Metanephros (tissue), 2 donors: ENCODE results near the genes DBI and EPB41L5.

DNA sequence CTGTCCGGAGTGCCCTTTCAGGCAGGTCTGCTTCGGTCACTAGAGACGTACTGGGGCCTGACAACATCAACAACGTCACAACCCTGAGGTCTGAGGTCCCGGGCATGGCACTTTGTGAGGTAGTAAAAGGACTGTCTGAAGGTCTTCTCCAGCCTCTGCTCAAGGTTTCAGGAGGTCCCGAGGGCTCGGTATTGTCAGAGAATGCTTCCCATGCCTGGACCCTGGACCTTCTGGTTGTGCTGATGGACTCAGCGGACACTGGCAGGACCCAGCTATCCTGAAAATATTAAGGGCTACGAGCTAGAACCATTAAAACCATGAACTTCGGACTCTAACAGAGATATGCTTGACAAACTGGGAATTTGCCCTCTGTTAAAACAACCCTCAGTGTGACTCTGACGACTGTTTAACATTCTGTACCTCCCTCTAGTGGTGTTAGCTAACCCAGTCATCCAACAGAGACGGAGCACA, 96.6 kb downstream of the CCDC93 start:
- RAMPAGE, long total RNA, result no peak

GRCh38 chr2:118014347-118014835, 521 bp upstream of the CCDC93 start:
- RAMPAGE, long total RNA, result no peak

DNA sequence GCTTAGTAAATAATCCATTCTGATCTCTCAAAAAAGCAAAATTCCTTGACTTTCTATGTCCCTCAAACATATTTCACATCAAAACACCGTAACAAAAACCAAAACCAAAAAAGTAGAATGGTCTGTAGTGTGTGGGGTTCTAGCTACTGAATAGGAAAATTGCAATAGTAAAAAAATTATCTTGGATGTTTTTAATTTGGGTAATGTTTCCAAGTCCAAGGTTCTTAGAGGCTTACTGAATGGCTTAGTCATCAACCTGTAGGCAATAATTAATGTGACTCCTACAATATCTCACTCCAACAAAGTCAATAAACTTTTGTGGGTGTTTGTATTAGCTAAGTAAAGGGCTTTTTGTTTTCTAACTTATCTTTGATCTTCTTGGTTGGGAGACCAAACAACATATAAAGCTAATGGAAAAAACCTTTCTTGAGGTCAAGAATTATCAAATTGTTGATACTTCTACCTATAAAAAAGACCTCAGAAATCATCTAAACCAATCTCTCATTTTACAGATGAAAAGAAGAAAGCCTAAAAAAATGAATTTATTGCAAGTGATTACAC, 2.6 kb upstream of the INSIG2 start:
- RAMPAGE, long total RNA, result no peak

GRCh38 chr2:118177184-118177714, 89.0 kb downstream of the INSIG2 start:
- RAMPAGE, long total RNA, result no peak

DNA sequence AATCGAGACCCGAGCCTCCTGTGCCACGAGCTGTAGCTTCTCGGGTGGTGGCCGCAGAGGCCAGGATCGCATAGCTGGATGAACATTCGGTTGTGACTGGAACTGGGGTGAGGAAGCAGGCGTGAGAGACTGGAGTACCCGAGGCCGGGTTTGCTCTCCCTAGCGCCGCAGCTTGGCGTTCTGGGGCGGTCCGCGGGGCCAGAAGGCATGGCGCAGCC, 1.5 kb downstream of the EN1 start:
- RAMPAGE, long total RNA, result no peak

DNA sequence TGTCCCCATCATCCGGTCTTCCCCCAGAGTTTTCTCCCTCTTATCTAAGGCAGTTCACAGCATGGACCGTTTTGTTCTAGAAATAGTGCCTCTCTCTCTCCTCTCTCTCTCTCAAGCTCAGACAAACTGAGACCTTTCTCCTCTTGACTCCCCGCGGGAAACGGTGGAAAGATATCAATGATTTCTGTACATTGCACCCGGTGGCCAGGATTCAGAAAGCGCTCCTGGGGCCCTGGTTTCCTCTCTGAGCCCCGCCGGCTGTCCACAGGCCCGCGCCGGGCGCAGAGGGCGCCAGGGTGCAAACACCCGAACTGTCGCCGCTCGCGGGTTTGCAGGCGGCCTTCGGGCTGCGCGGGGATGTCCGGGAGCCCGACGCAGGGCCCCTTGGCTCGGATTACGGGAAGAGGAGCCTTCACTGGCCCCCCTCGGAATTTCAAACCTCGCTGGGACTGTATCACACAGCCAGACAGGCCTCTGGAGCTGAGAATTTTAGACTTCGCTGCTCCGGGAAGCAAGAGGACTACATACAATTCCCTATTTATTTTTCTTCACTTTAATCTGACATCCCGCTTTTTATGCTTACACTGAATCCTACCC, 5.2 kb upstream of the EN1 start:
- RAMPAGE, long total RNA, result no peak

DNA sequence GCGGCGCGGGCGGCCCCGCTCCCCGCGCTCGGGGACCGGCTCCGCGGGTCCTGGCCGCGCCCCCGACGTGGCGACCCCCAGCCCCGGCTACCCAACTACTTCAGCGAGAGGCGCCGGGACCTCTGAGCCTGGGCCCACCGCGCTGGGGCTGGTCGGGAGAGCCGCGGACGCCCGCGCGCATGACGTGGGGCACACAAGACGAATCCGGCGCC, 267 bp downstream of the C1QL2 start:
- RAMPAGE, long total RNA, result no peak

DNA sequence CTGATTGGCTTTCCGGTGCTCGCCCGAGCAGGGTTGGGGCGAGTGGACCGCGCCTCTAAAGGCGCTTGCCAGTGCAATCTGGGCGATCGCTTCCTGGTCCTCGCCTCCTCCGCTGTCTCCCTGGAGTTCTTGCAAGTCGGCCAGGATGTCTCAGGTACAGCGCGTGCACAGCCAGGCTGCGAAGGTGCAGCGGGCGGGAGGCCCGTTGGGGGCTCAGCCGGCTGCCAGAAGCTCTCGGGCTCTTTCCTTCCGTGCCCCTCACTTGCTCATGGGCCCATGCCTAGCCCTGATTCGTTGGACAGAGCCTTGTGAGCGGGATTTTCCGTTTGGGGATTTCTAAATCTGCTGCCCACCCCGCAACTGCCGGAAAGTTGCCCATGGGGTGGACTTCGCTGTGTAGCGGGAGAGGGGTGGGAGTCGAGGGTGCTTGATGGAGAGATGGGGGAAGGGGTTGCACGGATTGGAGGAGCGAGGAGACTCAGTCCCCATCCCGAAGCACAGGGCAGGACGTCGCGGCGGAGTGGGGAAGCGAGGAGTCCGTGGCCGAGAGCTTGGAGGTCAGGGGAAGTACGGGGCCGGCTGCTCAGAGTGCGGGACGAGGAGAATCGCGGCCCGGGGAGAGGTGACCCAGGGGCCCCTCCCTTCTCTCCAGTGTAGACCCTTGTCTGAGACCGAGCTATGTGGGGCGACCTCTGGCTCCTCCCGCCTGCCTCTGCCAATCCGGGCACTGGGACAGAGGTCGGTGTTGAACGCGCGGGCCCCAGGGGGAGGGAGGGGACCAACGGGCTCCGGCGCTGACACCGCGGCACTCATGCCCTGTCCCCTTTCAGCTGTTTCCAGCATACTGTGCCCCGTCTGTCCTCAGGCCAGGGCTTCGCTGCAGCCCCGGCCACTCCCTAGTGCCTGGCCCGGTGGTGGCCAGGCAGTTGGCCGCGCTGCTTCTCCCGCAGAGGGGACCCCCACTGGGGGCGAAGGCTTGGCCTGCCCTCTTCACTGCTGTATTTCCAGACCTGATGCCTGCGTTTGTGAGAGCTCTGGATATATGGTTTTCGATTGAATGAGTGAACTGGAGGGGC, at the start of gene DBI:
TSS of gene DBI (plus strand) at position 71 of the 1,076 bp plus-strand sequence.
- RAMPAGE, long total RNA, result start-site peak on the plus strand centred at position 73 of the sequence, 102 bp wide, 13,083 and 698 reads in 2 replicates

DNA sequence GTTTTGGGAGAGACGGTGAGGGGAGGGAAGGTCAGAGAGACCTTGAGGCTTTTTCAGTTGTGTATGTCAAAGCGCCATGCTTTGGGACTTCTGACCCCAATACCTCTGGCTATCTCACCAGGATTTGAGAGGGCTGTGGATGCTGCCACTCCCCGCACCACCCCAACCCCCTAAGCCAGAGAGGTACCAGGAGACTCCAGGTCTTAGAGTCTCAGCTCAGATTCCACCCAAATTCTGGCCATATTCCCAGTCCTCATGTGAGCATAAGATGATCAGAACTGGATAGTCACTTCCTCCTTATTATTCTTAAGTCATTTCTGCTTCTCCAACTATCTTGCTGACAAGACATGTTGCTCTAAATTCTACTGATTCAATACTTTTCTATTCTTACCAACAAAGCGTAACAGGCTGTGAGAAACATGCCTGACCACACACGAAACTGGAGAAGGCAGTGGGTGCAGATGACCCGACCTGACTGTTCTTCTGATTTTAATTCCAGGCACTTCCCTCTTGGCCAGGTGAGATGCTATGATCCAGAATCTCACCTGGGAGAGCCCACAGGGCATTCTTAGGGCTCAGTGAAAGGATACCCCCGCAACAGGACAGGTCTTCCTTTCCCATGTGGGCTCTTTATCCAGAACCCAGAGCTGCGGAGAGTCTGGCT, 2.1 kb upstream of the TMEM37 start:
- RAMPAGE, long total RNA, result no peak

GRCh38 chr2:119480739-119481200, 43.5 kb downstream of the SCTR start:
- RAMPAGE, long total RNA, result no peak

DNA sequence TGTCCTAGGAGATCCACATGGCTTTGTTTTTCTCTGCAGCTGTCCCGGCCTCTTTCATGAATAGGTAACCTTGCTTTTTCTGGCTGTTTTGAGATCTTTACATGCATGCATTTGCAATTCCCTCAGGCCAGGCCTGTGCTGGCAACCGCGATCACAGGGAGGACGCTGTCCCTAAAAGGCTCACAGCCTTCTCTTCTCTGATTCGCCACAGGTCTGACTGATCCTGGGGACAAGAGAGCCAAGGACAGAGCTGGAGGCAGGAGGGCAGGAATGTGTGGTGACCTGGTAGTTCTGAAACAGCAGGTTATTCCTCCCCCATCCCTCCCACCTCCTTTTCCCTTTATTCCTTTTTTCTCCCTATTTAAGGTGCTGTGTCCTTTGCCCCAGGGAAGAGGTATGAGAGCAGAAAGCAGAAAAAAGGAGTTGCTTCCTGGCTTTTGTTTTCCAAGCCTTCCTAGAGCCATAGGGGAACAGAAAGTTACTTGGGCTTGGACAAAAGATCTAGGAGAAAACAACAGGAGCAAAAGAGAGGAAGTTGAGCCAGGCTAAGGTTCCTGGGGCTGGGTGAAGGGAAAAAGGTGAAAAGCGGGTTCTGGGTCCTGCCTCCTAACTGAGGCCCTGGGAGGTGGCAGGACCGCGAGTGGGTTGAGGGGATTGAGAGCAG, 21.9 kb downstream of the TMEM177 start:
- RAMPAGE, long total RNA, result no peak

GRCh38 chr2:120012529-120013616, at the start of gene EPB41L5:
Gene EPB41L5, plus strand, starts transcription at chr2:120013077.
- RAMPAGE, long total RNA, result no peak

DNA sequence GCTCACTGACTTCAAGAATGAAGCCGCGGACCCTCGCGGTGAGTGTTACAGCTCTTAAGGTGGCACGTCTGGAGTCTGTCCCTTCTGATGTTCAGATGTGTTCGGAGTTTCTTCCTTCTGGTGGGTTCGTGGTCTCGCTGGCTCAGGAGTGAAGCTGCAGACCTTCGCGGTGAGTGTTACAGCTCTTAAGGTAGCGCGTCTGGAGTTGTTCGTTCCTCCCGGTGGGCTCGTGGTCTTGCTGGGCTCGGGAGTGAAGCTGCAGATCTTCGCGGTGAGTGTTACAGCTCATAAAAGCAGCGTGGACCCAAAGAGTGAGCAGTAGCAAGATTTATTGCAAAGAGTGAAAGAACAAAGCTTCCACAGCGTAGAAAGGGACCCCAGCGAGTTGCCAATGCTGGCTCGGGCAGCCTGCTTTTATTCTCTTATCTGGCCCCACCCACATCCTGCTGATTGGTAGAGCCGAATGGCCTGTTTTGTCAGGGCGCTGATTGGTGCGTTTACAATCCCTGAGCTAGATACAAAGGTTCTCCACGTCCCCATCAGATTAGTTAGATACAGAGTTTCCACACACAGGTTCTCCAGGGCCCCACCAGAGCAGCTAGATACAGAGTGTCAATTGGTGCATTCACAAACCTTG, 6.3 kb downstream of the RALB start:
- RAMPAGE, long total RNA, result no peak

GRCh38 chr2:120395641-120396286, 49.8 kb downstream of the INHBB start:
- RAMPAGE, long total RNA, result no peak

- RAMPAGE, long total RNA, result no peak
Measured at GRCh38 chr2:120576777-120577309, 158.8 kb upstream of the GLI2 start.

DNA sequence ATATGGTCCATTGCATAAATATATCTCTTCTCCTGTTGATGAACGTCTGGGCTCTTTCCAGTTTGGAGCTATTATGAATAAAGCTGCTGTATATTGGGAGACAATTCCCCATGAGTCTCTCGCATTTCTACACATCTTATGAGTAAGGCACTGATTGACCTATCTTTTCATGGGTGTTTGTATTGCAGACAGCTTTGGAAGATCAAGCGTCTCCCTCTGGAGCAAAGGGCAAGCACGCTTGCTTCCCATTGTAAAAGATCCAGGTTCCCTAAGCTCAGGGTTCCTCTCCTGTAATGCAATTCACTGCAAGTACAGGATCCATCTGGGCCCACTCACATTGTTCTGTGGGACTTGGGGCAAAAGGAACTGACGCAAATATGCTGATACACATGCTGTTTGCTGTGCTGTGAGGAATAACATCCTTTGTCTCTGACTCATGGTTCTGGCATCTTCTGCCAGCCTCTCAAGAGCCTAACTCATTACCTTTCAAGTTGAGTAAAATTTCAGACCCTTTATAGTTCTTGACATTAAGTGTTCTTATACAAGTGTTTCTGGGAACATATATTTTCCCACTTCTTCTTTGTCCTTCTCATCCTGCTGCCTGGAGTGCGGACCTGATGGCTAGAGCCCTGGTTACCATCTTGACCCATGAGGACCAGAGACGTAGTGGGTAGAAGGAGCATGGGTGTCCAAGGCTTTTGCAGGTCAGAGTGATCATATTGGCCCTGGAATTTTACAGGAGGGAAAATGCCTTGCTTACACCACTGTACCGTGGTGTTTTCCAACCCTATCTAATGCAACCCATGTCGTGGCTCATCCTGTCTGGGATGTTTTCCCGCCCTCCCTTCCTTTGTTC, 145.8 kb upstream of the GLI2 start:
- RAMPAGE, long total RNA, result no peak

GRCh38 chr2:121015606-121016768, 269.0 kb downstream of the TFCP2L1 start:
- RAMPAGE, long total RNA, result no peak

DNA sequence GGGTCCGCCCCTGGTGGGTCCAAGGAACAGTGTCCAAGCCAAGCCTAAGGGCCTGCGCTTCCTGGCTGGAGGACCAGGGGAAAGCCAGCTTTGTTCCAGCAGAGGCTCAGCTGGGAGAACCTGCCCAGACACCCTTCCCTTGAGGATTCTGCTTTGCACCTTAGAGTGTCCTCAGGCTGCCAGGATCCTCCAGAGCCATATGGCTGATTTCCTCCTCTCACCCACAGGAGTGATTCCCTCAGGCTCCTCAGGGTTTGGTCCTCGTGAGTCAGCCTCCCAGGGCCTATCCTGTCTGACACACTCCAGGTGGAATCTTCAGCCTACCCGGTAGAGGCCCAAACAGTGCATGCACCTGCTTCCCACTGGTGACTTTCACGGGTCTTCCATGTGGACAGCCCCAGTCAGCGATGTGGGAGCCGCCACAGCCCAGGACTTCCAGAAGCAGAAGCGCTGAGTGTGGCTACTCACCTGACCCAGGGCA, 73.3 kb downstream of the TFCP2L1 start:
- RAMPAGE, long total RNA, result no peak

- RAMPAGE, long total RNA, result no peak
Measured at GRCh38 chr2:121273166-121273672, 11.8 kb downstream of the TFCP2L1 start.

DNA sequence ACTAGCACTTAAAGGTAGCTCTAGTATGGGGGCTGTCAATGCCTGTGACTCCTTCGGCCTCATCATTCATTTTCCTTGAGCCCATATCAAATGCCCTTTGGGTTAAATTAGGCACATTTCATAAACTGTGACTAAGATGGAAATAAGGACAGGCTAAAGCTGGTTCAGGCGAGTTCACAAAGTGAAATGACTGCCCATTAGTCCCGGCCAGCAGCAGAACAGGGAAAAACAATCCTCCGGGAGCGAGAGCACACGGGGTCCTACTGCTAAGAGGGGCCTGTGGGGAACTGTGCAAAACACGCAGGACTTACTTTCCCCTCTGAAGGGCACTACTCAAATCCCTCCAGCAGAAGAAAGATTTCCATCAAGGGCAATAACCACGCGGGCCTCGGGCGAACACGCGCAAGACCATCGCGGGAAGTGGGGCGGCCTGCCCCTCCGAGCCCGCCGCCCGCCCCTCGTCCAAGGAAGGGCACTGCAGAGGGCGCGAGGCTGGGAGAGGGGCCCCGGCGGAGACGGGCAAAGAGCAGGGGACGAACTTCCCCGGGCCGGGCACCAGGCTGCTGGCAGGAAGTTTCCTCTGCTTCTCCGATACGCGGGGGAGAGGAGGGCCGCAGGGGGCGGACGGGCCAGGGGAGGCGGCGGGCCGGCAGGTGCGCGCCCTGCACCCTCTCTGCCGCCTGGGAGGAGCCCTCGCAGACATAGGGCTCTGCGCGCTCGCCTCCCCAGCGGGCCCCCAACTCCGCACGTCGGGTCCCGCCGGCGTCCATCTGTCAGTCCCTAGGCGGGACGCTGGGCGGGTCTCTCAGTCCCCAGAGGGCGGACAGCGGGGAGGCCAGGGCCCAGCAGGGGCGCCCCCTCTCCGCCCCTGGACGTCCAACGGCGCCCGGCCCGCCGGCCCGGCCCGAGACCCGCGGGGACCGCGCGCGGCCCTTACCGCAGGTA, 619 bp downstream of the TFCP2L1 start:
- RAMPAGE, long total RNA, result no peak